Right common carotid artery plus branches (tissue), 1 donor: ENCODE measurements around a stretch of chr7.

DNA sequence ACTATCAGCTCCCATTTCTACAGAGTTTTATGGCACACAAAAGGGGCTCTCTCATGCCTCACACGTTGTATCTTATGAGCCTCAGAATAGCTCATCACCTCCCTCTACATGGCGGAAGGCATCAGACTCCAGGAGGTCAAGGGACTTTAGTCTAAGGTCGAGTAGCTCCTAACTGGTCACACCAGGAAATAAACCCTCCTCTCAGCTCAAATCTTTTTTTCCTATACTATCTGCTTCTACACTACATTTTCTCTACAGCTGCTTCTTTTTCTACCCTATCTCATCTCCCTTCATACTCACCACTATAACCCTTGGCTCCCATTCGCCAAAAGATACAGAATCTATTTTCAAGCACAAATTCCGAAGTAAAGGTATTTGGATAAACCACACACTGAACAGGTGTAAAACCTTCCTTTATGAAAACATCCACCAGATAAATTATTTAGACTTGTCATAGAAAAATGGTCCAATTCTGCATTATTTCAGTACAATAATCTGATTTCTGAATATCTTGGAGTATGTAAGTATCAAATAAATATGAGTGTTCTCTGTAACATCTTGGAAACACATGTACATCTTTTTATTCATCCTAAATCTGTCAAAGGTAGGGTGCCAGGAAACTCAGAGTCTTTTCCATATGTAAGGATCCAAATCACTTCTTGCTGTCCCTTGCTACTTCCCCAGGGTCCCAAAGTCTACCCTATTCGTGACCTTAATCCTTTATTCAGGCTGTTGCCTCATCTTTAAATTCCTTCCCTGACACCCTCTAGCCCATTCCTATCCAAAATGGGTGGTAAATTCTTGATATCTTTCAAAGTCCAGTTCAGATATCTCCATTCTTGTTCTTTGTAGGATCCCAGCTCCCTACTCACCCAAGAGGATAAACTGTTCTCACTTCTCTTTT is 231.0 kb upstream of the AOAH start:
- PRO-cap: no peak

- PRO-cap: unidirectional peak, plus-strand start at chr7:37090283
Observed at GRCh38 chr7:37089850-37090451, 358.7 kb downstream of the ELMO1 start.

GRCh38 chr7:37248134-37248996 is 200.3 kb downstream of the ELMO1 start:
- PRO-cap: no peak

DNA sequence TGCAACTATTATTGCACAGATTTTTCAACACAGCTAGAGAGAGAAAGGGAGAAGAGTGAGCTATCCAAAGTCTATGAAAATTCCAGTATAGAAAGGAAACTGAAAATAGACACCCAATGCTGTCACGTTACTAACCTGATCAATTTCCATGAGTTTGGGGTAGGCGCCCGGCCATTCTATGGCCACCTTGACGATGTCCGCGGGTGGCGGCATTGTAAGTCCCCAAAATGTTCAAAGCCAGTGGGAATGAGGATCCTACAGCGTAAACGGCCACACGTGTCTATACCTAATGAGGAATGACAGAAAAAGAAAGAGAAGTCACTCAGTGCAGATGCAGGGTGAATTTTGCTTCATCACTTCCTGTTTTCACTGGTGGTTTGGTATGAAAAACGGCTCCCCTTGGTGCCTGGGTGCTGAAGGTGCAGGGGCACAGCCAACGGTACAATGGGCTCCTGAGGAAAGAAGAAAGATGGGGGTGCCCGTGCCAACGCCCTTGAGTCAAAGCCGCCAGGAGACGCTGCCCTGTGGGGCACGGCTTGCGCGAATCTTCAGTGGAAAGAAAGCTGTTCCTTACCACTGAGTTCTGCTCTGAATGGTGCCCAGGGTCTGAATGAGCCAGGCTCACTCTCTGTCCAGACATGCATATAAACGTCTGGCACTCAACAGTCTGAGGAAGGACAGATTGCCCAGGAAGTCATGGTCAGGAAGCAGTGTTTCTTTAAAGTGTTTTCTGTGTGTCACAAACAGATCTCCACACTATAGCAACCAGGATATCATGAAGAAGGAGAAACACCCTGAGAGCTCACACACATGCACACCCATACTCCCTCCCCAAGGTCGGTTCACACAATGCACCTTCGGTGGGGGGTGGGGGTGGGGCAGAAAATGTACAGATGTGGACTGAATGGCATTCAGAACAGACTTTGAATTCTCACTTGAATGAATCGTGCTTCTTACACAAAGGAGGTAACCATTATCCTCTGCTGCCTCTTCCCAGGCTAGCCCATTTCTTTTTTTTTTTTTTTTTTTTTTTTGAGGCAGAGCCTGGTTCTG is 105.9 kb downstream of the ELMO1 start:
- PRO-cap: no peak

DNA sequence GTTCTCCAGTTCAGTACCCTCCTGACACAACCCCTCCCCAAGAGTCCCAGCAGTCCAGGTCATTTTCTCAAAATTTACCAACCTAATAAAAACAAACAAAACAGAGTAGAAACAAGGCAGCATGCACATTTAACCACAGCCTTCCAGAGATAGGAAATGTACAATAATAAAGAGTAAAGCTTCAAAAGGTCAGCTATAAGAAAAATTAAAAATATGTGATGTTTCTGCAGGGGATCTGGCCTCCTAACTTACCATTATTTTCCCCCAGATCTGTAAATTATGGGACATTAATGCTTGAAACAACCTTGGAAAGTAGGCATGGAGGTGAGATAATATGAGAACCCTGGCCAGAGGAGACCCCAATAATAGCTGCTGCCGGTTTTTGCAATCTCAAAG is 1.9 kb downstream of the ELMO1 start:
- PRO-cap: no peak

DNA sequence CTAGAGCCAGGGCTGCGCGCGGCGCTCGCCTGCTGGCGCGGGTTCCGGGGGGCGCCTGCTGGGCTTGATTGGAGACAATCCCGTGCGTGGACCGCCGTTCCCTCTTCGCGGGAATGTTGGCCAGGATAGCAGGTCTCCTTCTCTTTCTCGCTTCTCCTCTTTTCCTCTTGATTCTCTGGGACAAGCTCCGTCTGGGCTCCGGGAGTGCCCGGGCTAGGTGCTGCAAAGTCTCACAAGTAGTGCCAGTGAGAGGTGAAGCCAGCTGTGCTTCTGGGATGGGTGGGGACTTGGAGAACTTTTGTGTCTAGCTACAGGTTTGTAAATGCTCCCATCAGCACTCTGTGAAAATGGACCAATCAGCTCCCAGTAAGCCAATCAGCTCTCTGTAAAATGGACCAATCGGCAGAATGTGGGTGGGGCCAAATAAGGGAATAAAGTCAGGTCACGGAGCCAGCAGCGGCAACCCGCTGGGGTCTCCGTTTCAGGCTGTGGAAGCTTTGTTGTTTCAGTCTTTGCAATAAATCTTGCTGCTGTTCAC is 43.5 kb upstream of the ELMO1 start:
- PRO-cap: no peak

- PRO-cap: unidirectional peak, minus-strand start at chr7:38178828
Observed at GRCh38 chr7:38178695-38179286, 746 bp downstream of the STARD3NL start.

GRCh38 chr7:38185359-38185722 is 7.3 kb downstream of the STARD3NL start:
- PRO-cap: no peak

- PRO-cap: no peak
Observed at GRCh38 chr7:38300149-38300720, 122.2 kb downstream of the STARD3NL start.

GRCh38 chr7:38304429-38304951 is 126.4 kb downstream of the STARD3NL start:
- PRO-cap: no peak

GRCh38 chr7:38975867-38976766 is 1.6 kb upstream of the POU6F2 start:
- PRO-cap: no peak

DNA sequence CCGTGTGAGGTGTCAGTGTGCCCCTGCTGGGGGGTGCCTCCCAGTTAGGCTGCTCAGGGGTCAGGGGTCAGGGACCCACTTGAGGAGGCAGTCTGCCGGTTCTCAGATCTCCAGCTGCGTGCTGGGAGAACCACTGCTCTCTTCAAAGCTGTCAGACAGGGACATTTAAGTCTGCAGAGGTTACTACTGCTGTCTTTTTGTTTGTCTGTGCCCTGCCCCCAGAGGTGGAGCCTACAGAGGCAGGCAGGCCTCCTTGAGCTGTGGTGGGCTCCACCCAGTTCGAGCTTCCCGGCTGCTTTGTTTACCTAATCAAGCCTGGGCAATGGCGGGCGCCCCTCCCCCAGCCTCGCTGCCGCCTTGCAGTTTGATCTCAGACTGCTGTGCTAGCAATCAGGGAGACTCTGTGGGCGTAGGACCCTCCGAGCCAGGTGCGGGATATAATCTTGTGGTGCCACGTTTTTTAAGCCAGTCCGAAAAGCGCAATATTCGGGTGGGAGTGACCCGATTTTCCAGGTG is 35.1 kb downstream of the POU6F2 start:
- PRO-cap: no peak

DNA sequence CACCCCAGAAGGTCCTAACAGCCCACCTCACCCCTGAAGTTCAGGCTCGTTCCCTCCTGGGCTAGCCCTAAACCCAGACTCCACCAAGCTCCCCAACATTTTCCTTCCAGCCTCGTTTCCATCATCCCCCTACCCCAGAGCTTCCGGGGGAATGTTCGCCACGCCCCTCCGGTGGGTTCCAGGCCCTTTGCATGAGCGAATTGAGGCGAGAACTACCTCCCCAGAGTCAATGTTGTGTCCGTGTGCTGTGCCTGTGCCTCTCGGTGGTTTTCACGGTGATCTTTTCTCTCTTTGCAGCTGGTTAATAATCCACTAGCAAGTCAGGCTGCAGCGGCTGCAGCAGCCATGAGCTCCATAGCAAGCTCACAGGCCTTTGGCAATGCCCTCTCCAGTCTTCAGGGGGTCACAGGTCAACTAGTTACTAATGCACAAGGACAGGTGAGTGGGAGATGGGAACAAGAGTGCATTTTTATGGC is 159.9 kb upstream of the YAE1 start:
- PRO-cap: no peak

- PRO-cap: no peak
Observed at GRCh38 chr7:39589482-39590318, 23.5 kb downstream of the YAE1 start.

DNA sequence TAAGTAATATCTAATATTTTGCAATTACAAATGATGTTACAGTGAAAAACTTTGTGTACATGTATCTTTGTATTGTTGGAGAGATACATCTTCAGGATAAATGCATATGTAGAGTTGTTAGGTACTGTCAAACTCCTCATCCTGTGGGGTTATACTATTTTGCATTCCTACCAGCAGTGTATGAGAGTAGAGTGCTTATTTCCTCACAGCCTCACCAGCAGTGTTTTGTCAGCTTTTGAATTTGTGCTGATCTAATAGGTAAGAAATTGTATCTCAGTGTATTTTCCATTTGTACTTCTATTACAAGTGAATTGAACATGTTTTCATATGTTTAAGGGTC is 5.6 kb downstream of the RALA start:
- PRO-cap: no peak

DNA sequence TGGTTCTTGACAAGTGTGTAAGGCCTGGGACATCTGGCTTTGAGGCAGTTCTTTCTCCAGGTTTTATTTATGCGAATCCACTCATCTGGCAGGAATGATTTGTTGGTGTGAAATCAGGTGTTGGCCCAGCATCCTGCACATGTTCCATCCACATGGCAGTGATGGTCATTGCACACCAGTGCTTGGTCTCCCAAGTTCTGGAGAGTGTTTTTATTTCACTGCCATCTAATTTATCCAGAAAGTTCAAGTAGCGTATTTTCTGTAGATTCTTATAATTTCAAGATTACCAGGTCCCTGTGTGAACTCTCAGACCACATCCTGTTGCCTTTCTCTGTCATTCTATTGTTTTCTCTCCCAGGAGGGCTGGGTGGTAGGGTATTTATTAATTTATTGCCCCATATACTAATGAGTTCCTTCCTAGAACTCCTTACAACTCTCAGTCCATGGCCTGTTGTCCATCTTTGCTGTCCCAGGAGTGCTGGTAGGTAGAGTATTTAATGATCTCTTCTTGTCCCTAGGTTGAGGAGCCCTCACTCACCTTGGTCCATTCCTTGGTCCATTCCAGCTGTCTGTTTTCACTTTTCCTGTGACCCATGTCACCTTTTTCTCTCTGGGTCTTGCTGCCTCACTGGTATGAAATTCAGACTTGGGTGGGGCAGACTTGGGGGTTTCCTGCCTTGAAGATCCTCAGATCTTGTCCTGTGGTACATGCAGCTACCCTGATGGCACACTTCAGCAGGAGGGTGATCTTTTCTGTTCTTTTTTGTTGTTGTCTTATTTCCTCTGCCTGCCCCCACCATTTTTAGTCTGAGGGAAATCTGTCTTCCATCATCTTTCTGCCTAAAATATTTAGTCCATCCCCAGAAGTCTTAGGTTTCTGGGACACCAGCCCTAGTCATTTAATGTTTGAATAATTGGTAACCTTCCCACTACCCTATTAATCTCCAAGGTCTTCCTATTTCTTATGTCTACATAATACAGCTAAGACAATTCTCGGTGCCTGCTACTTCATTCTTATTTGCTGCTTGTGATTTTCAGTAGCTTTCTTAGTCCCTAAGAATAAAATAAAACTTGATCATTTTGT is 10.7 kb downstream of the RALA start:
- PRO-cap: no peak

DNA sequence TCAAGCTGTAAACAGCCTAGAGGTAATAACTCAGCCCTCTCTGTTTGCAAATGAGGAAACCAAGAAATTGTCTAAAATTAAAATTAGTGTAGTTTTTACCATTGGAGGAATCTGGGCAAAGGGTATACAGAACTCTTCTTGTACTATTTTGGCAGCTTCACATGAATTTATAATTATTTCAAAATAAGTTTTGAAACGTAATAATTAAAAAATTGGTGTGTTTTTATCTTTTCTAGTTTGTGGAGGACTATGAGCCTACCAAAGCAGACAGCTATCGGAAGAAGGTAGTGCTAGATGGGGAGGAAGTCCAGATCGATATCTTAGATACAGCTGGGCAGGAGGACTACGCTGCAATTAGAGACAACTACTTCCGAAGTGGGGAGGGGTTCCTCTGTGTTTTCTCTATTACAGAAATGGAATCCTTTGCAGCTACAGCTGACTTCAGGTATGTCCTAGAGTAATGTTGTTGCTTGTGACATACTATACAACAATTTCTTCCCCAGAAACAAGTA is 66.8 kb downstream of the RALA start:
- PRO-cap: no peak

DNA sequence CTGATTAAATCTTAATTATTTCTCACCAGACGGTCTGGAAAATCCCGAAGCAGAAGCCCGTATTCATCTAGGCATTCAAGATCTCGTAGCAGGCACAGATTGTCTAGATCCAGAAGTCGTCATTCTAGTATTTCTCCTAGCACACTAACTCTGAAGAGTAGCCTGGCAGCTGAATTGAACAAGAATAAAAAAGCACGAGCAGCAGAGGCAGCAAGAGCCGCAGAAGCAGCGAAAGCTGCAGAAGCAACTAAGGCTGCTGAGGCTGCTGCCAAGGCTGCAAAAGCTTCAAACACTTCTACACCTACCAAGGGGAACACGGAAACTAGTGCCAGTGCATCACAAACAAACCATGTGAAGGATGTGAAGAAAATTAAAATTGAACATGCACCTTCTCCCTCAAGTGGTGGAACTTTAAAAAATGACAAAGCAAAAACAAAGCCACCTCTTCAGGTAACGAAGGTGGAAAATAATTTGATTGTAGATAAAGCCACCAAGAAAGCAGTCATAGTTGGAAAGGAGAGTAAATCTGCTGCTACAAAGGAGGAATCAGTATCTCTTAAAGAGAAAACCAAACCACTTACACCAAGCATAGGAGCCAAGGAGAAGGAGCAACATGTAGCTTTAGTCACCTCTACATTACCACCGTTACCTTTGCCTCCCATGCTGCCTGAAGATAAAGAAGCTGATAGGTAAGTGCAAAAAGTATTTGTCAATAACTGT is 37.7 kb downstream of the CDK13 start:
- PRO-cap: no peak

GRCh38 chr7:39991713-39992067 is 41.6 kb downstream of the CDK13 start:
- PRO-cap: no peak

DNA sequence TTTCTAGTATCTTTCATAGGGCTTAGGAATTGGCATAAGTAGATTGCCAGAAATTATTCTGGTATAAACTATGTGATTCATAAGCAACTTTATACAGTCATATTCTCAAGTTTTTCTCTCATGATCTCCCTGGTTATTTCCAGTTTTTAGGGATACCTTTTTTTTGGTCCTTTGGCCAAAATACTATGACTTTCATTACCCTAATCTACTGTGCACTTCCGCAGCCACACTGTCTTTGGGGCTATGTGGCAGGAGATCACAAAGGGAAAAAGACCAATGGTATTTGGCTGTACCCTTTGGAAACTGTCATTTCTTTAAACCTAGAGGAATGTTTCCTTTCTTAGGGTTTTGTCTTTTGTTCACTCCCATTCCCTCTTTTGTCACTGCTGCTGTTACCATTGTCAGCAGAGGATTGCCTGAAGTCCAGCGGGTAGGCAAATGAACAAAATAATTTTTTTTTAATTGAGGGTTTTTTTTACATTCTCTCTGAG is 374.4 kb downstream of the SUGCT start:
- PRO-cap: no peak